SK-MEL-5 (cell line): ENCODE results near the genes FAM229A, ZBTB8B, ZBTB8A and TMEM54.

DNA sequence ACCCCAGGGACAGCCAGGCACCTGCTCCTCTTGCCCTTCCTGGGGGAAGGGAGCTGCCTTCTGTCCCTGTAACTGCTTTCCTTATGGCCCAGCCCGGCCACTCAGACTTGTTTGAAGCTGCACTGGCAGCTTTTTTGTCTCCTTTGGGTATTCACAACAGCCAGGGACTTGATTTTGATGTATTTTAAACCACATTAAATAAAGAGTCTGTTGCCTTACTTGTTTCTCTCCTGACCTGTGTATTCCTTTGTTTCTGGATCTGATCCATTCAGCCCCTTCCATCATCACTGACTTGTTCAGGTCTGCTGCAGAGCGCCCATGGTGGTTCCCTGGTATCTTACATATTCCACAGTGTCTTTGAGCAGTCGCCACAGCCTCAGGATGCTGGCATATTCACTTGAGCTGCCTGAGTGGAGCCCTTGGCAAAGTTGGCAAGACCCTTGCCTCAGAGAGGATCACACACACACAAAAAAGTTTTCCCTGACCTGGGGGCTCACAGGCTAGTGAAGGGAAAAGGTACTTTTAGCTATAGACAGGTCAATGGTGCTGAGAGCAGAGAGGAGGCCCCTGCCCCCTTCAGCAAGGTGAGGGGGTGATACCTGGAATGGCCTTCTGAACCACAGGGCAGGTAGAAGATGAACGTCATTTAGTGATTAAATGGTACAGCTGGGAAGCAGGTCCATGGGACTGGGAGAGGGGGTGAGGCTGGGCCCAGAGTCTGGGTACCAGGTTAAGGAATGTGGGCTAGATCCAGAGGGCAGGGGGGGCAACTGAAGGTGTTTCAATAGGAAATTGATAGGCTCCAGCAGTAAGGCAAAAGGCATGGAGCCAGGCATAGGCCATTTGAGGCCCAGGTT is 2.1 kb upstream of the CCDC28B start:
RAMPAGE:
- cytosol, long total RNA: no peak
- long total RNA: no peak
- nucleus, long total RNA: no peak

GRCh38 chr1:32351029-32351198 is 11.4 kb downstream of the FAM229A start:
RAMPAGE:
- cytosol, long total RNA: no peak
- long total RNA: no peak
- nucleus, long total RNA: no peak

GRCh38 chr1:32361809-32362833 is at the start of gene FAM229A:
Gene FAM229A (minus strand): TSS chr1:32362485.
RAMPAGE:
- cytosol, long total RNA: no peak
- long total RNA: no peak
- nucleus, long total RNA: no peak

GRCh38 chr1:32390942-32391583 is 3.2 kb downstream of the BSDC1 start:
RAMPAGE:
- cytosol, long total RNA: no peak
- long total RNA: no peak
- nucleus, long total RNA: no peak

DNA sequence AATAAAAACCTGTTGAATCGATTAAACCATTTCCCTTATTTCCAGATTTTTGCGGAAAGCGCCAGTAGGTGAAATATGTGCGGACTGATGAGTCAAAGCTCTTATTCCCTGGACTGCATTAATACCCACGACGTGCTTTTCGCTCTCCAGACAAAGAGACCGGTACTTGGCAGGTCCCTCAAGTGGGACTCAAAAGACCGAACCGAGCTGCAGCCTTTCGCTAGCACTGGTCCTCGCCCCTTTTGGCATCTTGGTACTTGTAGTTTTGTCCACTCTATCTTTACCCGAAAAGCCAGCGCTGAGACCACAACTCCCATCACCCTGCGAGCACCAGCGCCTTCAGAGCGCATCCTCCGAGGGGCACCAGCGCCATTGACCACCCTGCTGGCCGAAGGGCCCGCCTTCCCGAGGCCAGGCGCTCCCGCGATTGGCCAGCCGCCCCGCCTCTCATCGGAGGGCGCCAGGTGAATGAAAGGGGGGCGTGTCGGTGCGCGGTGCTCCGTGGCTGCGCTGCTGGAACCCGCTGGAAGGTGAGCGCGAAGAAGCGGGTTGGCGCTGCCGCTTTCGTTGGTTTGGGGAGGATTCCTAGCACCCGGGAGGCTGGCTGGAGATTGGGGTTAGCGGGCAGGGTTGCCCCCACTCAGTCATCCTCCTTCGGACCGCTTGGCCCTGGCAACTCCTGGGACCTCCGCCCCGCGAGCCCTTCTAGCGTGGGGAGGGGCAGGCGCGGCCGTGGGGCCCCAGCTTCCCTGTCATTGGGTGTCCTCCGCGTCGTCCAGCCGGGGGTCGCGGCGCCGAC is at the start of gene ZBTB8B:
Gene ZBTB8B (plus strand): TSS at position 497 of the 799 bp plus-strand sequence.
RAMPAGE:
- cytosol, long total RNA: start-site peak on the plus strand centred at position 487 of the sequence, 48 bp wide, 49 and 72 reads in 2 replicates
- long total RNA: start-site peak on the plus strand centred at position 488 of the sequence, 34 bp wide, 44 and 27 reads in 2 replicates
- nucleus, long total RNA: start-site peak on the plus strand centred at position 476 of the sequence, 53 bp wide, 21 and 14 reads in 2 replicates

DNA sequence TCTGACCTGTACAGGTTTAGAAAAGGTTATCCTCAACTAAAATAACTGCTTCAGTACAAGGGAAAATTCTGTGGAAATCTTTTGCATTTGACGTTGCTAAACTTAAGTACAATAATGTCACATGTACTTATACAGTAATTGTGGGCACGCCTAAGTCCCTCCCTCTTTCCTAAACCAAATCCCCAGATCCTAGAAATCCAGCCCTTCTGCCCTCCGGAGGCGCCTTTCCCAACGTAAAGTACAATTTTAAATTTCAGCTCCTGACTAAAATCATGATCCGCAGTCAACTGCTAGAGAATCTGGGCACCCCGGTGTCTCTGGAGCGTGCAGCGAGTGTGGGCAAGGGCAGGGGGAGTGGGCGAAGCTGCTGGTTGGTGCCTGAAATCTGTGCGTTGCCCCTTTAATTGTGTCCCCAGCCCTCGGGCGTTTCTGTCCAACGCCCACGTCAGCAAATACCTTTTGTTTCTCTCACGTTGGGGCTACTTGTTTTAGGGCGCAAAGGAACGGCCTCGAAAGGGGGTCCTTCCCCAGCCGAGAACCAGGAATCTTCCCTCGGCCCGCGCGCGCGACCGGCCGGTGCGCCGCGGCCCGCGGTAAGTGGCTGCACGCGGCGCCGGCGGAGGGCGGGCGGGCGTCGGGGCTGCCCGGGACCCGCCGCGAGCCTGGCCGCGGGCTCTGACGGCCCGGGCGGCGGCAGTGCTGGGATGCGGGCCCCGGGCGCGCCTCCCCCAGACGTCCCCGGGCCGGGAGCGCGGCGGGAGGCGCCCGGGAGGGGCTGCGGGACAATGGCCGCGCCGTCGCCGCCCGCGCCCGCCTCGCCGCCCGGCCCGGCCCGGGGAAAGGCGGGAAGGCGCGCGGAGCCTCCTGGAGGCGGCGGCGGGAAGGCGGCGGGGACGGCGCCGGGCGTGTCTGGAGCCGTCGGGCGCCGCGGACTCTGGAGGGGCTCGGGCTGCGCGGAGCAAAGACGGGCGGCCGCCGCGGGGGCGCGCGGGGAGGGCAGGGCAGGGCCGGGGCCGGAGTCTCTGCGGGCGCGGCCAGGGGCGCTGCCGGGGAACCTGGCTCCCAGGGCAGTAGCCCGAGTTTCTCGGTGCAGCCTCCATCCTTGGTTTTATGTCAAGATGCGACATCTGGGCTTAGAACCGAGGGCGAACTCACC is at the start of gene ZBTB8A:
Gene ZBTB8A (plus strand): TSS at position 448 of the 1,156 bp plus-strand sequence.
RAMPAGE:
- cytosol, long total RNA: start-site peak on the plus strand centred at position 424 of the sequence, 289 bp wide, 17 and 19 reads in 2 replicates
- long total RNA: start-site peak on the plus strand centred at position 386 of the sequence, 212 bp wide, 21 and 9 reads in 2 replicates
- nucleus, long total RNA: no peak

DNA sequence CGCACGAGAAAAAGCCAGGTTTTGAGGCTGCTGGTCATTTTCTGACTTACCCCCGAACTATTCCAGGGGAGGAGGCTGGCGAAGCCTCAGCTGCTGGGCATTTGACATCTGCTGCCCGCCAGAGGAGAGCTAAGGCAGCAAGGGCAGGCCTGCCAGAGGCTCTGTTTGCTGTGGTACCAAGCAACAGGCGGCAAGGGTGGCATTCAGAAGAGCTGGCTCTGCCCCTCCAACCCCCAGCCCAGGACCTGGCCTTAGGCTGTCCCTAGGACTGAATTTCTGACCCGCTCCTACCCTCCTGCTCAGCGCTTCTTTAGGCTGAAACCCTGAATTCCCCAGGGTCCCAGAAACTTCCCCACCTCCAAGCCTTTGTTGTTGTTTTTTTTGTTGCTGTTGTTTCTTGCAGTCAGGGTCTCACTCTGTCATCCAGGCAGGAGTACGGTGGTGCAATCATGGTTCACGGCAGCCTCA is 1.5 kb upstream of the SYNC start:
RAMPAGE:
- cytosol, long total RNA: no peak
- long total RNA: no peak
- nucleus, long total RNA: no peak

DNA sequence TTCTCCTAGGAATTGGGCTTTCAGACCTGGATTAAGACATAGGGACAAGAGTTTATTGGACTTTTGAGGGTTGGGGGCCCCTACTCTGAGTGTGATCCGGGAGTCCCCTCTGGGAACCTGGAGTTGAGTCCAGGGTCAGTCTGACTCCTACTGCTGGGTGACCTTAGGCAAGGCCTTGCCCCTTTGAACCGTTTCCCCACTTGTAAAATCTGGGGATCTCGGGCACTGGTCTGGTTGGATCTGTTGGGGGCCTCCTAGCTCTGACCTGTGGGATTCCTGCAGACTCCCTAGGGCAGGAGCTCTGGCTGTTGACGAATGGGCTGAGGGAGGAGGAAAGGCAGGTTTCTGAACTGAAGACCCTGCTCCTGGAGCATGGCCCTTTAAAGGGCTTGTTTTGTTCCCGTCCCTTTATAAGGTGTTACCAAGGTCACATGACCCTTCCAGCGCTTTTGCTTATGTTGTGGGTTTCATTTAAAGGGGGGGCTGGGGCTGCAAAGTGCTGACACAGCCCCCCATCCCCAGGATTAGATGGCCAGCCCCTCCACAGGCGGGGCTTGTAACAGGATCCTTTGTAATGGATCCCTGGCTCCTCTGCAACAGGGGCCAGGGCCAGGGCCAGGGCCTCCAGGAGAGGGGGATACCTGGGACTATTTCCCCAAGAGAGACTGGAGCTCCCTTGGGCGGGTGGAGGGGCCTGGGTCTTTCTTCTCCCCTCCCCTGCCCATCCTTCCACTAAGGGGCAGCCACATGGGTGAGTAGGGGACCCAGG is 24.9 kb downstream of the KIAA1522 start:
RAMPAGE:
- cytosol, long total RNA: no peak
- long total RNA: no peak
- nucleus, long total RNA: no peak

GRCh38 chr1:32771174-32772211 is 29.9 kb downstream of the KIAA1522 start:
RAMPAGE:
- cytosol, long total RNA: no peak
- long total RNA: no peak
- nucleus, long total RNA: no peak

DNA sequence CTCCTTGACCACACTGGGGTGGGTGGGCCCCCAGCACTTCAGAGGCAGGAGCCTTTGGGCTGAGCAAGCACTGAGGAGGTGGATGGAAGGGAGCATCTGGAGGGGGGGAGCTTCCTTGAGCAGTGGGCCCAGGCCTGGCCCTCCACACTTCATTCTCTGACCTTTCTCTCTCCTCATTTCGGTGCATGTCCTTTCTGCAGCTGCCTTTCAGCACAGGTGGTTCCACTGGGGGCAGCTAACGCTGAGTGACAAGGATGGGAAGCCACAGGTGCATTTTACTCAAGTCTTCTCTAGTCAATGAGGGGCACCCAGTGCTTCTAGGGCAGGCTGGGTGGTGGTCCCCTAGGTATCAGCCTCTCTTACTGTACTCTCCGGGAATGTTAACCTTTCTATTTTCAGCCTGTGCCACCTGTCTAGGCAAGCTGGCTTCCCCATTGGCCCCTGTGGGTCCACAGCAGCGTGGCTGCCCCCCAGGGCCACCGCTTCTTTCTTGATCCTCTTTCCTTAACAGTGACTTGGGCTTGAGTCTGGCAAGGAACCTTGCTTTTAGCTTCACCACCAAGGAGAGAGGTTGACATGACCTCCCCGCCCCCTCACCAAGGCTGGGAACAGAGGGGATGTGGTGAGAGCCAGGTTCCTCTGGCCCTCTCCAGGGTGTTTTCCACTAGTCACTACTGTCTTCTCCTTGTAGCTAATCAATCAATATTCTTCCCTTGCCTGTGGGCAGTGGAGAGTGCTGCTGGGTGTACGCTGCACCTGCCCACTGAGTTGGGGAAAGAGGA is 32.3 kb downstream of the KIAA1522 start:
RAMPAGE:
- cytosol, long total RNA: no peak
- long total RNA: no peak
- nucleus, long total RNA: no peak

DNA sequence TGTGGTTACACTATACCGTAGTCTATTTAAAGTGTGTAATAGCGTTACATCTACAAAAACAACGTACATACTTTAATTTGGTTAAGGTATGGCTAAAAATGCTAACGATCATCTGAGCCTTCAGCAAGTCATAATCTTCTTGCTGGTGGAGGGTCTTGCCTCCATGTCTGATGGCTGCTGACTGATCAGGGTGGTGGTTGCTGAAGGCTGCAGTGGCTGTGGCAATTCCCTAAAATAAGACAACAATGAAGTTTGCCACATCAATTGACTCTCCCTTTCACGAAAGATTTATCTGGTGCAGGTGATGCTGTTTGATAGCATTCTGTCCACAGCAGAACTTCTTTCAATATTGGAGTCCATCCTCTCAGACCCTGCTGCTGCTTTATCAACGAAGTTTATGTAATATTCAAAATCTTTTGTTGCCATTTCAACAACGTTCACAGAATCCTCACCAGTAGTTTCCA is 15.8 kb downstream of the YARS1 start:
RAMPAGE:
- cytosol, long total RNA: no peak
- long total RNA: no peak
- nucleus, long total RNA: no peak

DNA sequence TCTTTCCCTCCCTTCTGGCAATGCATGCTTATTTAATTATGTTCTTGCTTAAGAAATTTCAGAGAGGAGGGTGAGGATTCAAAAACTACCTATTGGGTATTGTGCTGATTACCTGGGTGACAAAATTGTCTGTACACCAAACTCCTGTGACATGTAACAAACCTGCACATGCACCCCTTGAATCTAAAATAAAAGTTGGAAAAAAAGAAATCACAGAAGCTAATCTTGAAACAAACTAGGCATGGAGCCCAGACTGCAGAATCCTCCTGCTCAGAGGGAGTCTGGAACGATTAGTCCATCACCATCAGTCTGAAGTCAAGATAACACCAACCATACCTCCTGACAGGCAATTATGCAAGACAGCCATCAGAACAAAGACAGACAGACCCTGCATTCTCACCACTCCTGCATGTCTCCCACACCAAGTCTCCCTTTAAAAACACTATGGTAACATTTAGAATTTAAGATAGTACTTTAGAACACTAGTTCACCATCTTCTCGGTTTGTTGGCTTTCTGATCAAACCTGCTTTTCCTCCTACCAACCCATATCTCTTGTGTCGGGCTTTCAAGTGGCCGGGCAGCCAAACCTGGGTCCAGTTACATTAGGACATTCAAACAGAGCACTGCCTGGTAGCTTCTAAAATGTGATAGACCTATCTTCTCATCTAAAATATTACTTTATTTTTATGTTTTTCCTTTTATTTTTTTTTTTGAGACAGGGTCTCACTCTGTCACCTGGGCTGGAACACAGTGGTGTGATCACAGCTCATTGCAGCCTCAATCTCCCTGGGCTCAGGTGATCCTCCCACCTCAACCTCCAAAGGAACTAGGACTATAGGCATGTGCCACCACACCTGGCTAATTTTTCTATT is 10.2 kb downstream of the YARS1 start:
RAMPAGE:
- cytosol, long total RNA: no peak
- long total RNA: no peak
- nucleus, long total RNA: no peak

RAMPAGE:
- cytosol, long total RNA: no peak
- long total RNA: no peak
- nucleus, long total RNA: no peak
Observed at GRCh38 chr1:32900908-32901905, at the start of gene TMEM54. Gene TMEM54 (minus strand): TSS chr1:32901389.

GRCh38 chr1:32948949-32949510 is 15.6 kb downstream of the RNF19B start:
RAMPAGE:
- cytosol, long total RNA: no peak
- long total RNA: no peak
- nucleus, long total RNA: no peak

GRCh38 chr1:32981084-32981536 is 16.5 kb upstream of the RNF19B start:
RAMPAGE:
- cytosol, long total RNA: no peak
- long total RNA: no peak
- nucleus, long total RNA: no peak

GRCh38 chr1:33001124-33002478 is 35.1 kb downstream of the AK2 start:
RAMPAGE:
- cytosol, long total RNA: no peak
- long total RNA: no peak
- nucleus, long total RNA: no peak

GRCh38 chr1:33039893-33040303 is 3.2 kb upstream of the AK2 start:
RAMPAGE:
- cytosol, long total RNA: no peak
- long total RNA: no peak
- nucleus, long total RNA: no peak

DNA sequence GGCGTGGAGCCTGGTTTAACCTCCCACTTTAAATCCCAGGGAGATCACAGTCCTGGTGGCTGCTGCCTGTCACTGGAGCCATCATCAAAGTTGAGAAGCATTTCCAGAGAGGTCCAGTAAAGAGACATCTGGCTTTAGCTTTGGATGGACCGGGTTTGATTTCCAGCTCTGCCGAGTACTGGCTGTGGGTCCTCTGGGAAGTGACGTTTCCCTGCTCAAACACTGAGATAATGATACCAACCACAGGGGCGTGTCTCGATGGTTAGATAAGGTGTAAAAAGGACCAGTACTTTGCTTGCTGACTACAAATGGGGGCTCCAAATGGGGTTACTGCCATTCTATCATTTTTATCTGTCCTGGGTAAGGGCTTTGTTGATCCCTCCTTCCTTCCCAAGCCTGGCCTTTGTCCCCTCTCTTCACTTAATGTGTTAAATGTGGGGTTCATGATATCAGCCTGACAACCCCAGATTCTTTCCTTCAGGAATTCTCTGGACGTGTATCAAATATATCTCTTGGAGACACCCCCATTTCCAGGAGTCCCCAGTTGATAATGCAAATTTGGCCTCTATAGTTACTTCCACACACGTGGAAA is 39.1 kb downstream of the TRIM62 start:
RAMPAGE:
- cytosol, long total RNA: no peak
- long total RNA: no peak
- nucleus, long total RNA: no peak

RAMPAGE:
- cytosol, long total RNA: no peak
- long total RNA: no peak
- nucleus, long total RNA: no peak
Observed at GRCh38 chr1:33219962-33220342, 36.3 kb upstream of the ZNF362 start.

DNA sequence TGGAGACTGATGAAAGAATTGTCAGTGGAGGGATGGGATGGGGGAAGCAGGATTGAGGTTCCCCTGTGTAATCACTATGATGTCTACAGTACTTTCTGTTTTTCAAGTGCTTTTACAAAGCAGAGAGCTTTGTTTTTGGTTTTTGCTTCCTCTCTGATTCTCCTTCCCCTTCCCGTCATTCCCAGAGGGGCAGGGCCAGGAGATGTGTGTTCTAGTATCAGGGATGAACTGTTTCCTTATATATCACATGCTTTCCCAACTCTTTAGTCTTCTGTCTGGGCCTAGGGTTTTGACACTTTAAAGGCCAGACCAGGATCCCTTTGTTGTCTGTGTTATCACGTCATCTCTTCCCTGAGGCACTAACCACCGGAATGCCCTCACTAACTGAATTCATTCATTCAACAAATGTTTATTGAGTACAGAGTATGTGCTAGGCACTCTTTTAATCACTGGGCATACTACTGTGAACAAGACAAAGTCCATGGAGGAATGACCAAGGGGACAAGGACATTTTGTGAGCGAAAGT is 12.2 kb upstream of the ZNF362 start:
RAMPAGE:
- cytosol, long total RNA: no peak
- long total RNA: no peak
- nucleus, long total RNA: no peak